Metastatic Pancreatic Carcinoma in the Ovary (tissue), 1 donor: ENCODE results near the gene CFAP299.

GRCh38 chr4:77905901-77906346, 43.3 kb downstream of the MRPL1 start:
- PRO-cap = no peak

DNA sequence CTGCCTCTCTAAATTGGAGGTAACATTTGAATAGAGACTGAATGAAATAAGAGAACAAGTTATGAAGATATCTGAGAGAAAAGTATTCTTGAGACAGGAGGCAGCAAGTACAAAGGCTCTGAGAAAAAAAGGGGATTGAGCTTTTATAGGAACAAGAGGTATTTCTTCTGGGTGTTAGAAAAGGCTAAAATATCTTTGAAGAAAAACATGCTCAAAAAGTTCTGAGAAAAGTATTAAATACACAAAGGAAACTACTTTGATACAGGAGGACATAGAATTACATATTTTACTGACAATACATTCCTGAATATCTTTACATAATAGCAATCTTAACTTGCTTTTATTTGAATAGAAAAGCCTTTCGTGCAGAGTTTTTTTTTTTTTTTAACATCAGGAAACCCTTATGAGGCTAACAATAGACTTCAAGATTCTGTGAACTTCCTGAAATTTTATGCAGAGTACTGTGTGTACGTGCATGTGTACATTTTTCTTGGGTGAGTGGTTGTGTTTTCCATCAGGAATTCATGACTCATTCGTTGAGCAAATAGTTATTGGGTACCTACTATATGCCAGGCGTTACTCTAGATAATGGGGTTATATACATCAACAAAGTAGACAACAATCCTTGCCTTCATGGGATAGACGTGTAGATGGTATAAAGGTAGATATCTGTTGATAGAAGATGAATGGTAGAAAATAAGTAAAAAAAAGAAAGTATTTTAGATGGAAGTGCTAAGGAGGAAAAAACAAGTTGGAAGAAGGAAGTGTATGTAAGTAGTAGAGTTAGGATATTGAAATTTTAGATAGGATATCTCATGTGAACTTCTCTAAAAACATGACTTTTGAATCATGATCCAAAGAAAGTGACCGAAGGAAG, 59.0 kb downstream of the MRPL1 start:
- PRO-cap = no peak

- PRO-cap = no peak
Measured at GRCh38 chr4:78372672-78373140, 178.9 kb upstream of the ANXA3 start.

GRCh38 chr4:78481176-78481746, 70.3 kb upstream of the ANXA3 start:
- PRO-cap = no peak

- PRO-cap = no peak
Measured at GRCh38 chr4:78512467-78512975, 39.0 kb upstream of the ANXA3 start.

DNA sequence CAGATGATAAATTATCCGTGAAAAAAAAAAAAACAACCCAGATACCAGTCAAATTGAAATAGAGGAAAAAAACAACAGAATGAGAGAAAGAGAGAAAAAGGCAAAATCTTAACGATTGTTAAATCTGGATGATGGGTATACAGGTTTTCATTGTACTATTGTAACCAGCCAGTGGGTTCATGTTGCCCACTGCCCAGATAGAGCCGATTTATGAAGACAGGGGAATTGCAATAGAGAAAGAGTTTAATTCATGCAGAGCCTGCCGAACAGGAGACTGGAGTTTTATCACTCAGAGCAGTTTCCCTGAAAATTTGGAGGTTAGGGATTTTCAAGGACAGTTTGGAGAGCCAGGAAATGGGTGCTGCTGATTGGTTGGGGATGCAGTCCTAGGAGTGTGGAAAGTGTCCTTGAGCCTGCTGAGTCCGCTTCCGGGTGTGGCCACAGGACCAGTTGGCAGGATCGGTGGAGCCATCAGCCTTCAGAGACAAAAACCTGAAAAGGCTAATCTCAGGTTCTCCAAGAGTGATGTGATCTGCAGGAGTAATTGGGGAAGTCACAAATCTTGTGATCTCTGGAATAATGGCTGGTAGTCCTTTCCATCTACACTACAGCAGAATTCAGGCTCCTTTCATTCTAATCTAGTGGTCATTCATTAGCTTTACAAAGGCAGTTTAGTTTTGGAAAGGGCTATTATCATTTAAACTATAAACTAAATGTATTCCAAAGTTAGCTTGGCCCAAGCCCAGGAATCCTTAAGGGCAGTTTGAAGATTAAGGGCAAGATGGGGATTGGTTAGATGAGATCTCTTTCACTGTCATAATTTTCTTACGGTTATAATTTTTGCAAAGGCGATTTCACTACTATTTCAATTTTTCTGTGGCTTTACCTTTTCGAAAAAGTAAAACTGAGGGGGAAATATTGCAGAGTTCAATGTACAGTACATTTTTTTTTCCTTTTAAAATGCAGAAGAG, 56.0 kb upstream of the BMP2K start:
- PRO-cap = no peak

DNA sequence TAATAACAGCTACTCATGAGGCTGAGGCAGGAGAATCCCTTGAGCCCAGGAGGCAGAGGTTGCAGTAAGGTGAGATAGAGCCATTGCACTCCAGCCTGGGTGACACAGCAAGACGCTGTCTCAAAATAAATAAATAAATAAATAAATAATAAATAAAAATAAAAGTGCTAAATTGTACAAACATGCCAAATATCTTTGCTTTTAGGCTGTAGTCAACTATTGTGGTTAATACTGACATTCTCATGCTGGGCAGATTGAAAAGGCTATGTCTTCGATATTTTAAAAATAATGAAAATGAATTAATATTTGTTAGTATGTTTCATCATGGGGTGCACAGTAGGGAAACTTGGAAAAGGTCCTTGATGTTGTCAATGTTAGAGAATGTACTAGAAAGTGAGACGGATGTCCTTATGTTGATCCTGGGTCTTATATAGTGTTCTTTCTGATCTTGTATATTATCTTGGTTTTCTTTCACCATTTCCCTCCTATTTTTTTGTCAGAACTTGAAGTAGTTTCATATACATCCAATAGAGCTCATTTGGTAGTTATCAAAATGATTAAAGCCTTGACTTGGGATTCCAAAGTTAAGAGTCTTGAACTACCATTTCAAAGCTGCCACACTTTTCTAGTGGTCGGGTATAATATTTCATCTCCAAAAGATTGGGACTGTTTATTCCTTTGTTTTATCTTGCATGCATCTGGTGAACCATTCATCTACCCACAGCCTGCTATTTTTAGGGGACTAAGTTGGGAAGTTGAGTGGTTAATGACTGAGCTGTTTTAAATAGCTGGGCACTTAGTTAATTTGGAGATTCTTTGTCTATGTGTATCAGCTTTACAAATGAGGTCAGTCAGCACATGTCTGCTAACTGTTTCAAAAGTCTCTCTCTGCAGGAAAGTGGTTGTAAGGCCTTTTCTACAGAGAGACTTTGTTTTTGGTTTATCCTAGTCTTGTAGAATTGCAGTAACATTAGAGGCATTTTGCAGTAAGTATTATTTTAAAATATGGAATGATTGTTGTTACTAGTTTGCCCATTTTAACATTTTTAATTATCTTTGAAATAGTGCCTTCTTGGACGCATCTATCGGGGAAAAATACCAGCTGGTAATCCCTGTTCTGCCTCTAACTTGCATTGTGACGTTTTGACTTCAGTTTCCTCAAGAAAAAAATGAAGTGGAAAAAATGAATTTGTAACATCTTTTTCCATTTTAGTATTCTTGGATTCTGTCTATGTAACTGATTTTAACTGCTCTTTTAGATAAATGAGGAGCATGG, 8.0 kb downstream of the BMP2K start:
- PRO-cap = no peak

GRCh38 chr4:78805752-78806775, 29.9 kb downstream of the BMP2K start:
- PRO-cap = no peak

- PRO-cap = no peak
Measured at GRCh38 chr4:78825828-78826543, 49.8 kb downstream of the BMP2K start.

DNA sequence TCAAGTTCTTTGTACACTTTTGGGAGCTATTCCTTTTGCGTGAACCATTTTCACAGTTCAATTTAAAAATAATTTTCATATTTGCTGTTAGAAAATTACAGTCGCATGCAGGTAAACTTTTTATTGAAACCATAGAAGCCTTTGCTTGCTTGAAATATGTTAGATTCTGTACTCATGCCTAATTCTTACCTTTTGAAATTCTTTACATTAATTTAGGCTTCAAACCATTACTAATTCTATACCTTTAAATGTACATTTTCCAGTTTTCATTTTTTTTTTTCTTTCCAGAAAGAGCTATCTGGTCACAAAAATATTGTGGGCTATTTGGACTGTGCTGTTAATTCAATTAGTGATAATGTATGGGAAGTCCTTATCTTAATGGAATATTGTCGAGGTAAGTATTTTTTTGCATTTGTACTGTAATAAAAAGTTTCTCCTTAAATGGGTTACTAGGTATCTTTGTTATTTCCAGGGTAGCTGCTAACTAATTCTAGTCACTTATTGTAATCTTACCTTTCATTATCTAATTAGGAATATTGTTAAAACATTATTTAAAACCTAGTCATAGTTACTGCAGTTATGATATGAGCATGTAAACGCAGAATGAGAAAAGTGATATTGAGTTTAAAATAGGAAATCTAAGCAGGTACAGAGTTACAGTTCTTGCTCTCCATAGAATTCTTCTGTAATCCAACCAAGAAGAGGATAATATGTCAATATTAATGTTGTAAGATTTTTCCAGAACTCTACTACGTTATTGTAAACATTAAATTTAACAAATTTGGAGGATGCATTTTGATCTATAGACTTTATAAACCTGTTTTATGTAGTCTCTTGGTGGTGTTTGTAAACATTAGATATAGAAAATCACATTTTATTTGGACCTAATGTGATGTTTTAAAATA, 57.4 kb downstream of the BMP2K start:
- PRO-cap = no peak

DNA sequence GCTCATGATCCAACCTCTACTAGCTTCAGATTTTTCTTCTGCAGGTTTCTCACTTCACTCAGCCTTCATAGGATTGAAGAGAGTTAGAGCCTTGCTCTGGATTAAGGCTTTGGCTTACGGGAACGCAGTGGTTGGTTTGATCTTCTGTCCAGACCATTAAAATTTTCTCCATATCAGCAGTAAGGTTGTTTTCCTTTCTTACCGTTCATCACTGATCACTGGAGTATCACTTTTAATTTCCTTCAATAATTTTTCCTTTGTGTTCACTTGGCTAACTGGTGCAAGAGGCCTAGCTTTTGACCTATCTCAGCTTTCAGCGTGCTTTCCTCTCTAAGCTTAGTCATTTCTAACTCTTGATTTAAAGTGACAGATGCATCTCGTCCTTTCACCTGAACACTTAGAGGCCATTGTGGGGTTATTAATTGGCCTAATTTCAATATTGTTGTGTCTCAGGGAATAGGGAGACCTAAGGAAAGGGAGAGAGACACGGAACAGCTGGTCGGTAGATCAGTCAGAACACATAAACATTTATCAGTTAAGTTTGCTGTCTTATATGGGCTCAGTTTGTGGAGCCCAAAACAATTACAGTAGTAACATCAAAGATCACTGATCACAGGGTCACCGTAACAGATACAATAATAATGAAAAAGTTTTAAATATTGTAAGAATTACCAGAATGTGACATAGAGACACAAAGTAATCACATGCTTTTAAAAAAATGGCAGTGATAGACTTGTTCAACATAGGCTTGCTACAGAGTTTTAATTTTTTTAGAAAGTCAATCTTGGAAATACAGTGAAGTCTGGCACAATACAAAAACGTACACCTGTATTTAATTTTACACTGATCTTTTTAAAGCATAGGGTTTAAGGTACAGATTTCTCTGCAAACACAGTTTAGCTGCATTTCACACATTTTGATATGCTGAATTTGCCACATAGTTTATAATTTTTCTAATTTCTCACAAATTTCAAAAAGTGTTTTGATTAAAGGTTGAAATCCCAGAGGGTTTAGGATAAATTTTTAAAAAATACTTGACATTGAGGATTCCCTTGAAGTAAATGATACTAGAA, 44.4 kb downstream of the PAQR3 start:
- PRO-cap = no peak

- PRO-cap = no peak
Measured at GRCh38 chr4:78911967-78913294, 26.8 kb downstream of the PAQR3 start.

DNA sequence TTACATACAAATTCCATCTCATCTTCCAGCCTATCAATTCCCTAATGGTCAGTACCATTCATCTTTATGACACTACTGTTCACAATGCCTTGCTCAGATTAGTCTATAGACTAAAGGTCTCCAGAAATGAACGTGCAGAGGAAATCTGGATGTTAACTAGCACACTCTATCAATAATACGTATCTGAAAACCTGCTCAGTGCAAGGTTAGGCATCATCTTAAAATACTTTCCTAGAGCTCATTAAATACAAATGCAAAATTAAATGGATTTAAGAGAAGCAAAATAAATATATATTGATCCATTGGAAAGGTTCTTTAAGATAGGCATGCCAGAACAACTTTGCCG, 3.7 kb downstream of the PAQR3 start:
- PRO-cap = no peak

- PRO-cap = no peak
Measured at GRCh38 chr4:78937824-78938289, 1.4 kb downstream of the PAQR3 start.

DNA sequence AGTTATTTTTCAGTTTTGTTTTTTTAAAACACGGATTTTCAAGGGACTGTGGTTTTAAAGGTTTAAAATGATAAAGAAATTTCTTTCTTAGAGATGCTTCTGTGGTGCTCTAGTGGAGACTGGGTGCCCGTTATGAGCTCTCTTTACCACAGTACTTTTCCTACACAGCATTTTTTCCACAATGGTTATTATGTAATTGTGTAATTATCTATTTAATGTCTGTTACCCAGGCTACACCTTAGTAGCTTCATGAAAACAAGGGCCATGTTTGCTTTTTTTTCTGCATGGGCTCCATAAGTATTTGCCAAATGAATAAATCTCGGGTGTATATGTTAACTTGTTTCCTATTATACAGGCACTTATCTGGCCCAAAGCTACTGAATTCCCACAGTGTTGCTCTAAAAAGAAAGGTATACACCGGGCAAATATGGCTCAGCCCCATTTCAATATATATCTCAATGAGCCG, 915 bp downstream of the PAQR3 start:
- PRO-cap = no peak

DNA sequence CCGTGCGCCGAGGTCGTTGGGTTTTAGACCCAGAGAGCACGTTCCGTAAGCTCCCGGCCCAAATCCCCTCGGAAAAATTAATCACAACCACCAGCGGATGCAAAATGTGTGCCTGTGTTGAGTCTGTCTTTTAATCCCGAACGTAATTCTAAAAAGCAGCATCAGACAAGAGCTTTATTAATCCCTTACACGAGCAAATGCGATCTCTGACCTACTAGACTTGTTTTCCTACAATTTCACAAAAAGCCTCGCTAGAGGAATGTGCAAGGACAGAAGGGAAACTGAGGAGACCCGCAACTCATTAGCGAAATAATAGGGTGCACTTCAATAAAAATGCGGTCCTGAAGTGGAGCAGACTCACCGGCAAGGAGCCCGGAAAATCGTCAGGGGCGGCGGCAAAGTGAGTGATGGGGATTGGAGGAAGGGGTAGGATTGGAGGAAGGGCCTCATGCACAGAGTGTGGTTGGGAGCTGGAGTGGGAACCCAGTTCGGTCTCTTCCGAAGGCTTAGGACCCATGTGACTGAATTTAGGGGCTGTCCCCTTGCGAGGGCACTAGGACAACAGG, 12.1 kb upstream of the PRDM8 start:
- PRO-cap = no peak

DNA sequence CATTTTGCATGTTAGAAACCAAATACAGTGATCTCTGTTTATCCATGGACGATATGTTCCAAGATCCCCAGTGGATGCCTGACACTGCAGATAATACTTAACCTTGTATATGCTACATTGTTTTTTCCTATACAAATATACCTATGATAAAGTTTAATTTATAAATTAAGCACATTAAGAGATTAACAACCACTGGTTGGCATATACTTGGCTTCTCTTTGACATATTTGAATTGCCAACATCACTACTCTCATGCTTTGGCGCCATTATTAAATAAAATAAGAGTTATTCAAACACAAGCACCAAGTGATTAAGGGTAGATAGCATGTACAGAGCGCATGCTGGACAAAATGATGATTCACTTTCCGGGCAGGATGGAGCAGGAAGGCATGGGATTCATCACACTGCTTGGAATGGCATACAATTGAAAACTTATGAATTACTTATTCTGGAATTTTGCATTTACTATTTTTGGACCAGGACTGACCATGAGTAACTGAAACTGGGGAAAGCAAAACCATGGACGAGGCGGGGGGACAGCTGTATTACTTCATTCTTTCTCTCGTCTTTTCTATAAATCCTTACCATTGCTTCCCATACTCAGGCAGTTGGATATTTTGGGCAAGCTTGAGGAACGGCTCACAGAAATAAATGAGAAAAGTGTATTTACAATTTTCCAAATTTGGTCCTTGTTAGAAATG, 28.5 kb upstream of the FGF5 start:
- PRO-cap = no peak

- PRO-cap = no peak
Measured at GRCh38 chr4:80335311-80336247, at the start of gene CFAP299. Gene CFAP299, plus strand, starts transcription at chr4:80335730.

DNA sequence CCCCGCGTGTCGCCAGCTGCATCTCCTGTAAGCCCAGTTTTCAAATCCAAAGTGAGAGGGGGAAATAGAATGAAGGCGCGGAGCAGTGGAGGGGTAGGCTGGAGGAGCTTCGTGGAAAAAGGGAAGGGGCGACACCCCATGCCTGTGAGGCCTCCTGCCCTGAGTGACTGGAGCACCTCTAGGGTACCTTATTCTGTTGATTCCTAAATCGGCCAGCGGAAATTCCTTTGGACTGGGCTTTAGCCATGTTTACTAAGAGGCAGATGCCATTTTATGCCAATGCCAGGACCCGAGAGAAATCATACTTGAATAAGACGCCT, 1.2 kb downstream of the BMP3 start:
- PRO-cap = no peak

GRCh38 chr4:81470220-81471396, 1.1 kb downstream of the RASGEF1B start:
- PRO-cap = bidirectional peak, plus-strand start at chr4:81470605, minus-strand start at chr4:81470514